Spleen (tissue), 7 donors: ENCODE measurements around a stretch of chr7.

DNA sequence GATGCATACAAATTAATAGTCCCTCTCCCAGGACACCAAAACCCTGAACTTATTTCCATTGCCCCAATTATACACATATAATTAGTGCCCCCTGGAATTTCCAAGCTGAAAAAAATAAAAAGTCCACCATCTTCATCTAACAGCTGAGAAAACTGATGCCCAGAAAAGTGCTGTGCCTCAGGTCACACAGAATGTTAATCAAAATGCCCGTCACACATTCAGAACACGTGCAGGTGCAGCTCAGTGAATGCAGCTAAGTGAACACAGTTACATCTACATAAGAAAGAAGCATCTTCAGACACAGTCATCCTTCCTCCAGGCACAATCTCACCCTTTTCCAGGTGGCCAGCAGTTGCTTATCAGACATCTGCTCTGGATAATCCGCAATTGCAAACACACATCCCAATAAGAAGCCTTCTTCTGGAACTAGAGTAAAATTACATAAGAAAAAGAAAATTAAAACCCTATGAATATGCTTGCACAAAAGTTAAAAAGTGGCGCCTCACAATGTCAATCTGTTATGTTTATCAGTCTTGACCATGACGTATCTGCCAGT, 35.4 kb downstream of the PAXIP1 start:
- PRO-cap, 4 experiments = no peak in any of the 4 experiments
- RAMPAGE, long total RNA, 4 experiments = no peak in any of the 4 experiments

- PRO-cap, 4 experiments = no peak in any of the 4 experiments
- RAMPAGE, long total RNA, 4 experiments = no peak in any of the 4 experiments
Observed at GRCh38 chr7:155071129-155071794, 1.1 kb downstream of the HTR5A start.

DNA sequence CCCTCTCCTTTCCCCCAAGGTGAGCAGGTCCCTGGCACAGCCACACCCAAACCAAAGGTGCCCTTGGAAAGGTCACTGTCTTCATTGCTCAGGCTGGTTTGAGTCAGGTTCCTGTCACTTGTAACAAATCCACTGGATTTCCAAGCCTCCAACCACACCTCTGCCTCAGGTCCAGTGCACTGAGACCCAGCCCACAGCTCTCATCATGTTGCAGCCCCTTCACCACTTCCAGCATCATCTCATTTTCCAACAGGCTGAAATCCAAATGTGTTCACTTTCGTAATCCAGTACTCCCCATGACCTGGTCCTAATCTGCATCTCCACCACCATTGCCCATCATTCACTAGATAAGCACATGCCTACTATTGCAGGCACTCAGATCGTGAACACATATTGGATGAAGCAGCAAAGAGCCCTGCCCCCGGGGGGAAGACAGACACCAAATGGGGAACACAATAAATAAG, 76.2 kb upstream of the INSIG1 start:
- PRO-cap, 4 experiments = no peak in any of the 4 experiments
- RAMPAGE, long total RNA, 4 experiments = no peak in any of the 4 experiments

- PRO-cap, 4 experiments = no peak in any of the 4 experiments
- RAMPAGE, long total RNA, 4 experiments = no peak in any of the 4 experiments
Observed at GRCh38 chr7:155227875-155228322, 69.8 kb upstream of the INSIG1 start.

- PRO-cap, 4 experiments = no peak in any of the 4 experiments
- RAMPAGE, long total RNA, 4 experiments = no peak in any of the 4 experiments
Observed at GRCh38 chr7:155239458-155239966, 58.2 kb upstream of the INSIG1 start.

GRCh38 chr7:155244484-155245018, 53.1 kb upstream of the INSIG1 start:
- PRO-cap, 4 experiments = no peak in any of the 4 experiments
- RAMPAGE, long total RNA, 4 experiments = no peak in any of the 4 experiments

- PRO-cap, 4 experiments = no peak in any of the 4 experiments
- RAMPAGE, long total RNA, 4 experiments = no peak in any of the 4 experiments
Observed at GRCh38 chr7:155253903-155254404, 43.7 kb upstream of the INSIG1 start.

- PRO-cap, 4 experiments = no peak in any of the 4 experiments
- RAMPAGE, long total RNA, 4 experiments = no peak in any of the 4 experiments
Observed at GRCh38 chr7:155273574-155273950, 24.1 kb upstream of the INSIG1 start.

DNA sequence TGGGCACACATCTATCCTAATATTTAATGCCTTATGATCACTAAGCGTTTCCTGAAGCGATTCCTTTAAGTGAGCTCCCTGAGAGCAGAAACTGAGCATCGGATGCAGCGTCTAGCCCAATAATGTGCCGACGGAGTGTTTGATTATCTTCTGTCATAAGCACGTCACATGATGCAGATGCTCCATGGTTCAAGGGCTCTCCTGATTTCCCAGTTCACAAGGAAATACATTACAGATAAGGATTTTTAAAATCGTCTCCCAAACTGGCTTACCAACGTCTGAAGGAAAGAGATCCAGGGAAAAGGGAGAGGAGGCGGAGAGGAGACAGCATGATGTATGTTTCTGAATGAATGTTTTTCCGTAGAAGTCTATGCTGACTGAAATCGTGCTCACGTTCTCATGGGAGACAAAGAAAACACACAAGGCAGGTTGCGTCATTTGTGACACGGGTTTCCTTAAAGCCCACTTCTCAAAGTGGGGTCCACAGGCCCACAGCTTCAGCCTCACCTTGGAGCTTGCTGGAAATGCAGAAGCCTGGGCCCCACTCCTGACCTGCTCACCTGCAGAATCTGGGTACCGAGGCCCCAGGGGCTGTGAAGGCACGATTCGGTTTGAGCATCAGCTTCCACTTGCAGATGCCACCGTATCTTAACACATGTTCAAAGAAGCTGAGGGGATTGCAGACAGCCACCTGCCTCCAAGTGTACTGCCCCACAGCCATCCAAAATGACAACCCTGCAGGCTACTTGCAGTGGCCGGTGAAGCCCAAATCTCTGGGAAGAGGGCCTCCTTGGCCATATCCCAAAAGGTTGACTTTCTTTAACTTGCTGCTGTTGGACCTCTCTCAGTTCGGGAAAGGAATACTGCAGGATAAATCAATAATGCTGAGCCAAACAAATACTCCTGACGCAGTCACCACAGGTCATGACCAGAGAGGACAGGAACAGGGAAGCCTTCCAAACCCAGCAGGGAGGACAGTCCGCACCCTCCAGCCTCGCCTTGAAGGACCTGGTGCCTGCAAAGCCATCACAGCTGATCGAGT, 21.3 kb upstream of the INSIG1 start:
- PRO-cap, 4 experiments = no peak in any of the 4 experiments
- RAMPAGE, long total RNA, 4 experiments = no peak in any of the 4 experiments

DNA sequence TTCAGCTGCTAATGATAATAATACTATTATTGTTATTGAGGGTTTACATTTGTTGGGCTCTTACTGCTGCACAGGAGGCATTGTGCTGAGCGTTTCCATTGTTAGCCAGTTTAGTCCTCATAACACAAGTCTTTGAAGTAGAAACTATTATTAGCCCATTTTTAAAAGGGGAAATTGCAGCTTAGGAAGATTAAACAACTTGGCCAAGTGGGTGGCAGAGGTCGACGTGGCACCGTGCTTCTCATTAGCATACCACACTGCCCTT, 8.8 kb downstream of the INSIG1 start:
- PRO-cap, 4 experiments = no peak in any of the 4 experiments
- RAMPAGE, long total RNA, 4 experiments = no peak in any of the 4 experiments

GRCh38 chr7:155333815-155334107, 36.1 kb downstream of the INSIG1 start:
- PRO-cap, 4 experiments = no peak in any of the 4 experiments
- RAMPAGE, long total RNA, 4 experiments = no peak in any of the 4 experiments

DNA sequence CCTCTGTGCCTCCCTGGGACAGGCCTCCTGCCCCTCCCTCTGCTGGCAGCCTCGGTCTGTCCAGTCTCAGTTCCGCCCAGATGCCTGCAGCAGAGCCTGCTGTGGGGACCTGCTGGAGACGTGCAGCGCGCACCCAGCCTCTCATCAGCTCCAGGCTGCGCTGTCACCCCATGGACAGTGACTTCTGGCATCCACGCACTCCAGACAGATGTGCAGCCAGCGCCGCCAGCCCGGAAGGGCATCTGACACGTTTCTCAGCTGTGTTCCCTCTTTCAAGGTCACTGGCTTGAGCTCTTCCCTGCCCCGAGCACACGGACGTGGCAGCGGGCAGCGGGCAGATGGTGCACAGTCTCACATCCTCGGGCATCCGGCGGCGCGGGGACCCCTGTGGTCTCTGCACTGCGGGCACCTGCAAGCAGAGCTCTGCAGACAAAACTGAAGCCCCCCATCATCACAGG, 60.7 kb downstream of the INSIG1 start:
- PRO-cap, 4 experiments = no peak in any of the 4 experiments
- RAMPAGE, long total RNA, 4 experiments = no peak in any of the 4 experiments

GRCh38 chr7:155374320-155374670, 76.6 kb downstream of the INSIG1 start:
- PRO-cap, 4 experiments = no peak in any of the 4 experiments
- RAMPAGE, long total RNA, 4 experiments = no peak in any of the 4 experiments

GRCh38 chr7:155410474-155410824, 47.5 kb upstream of the EN2 start:
- PRO-cap, 4 experiments = no peak in any of the 4 experiments
- RAMPAGE, long total RNA, 4 experiments = no peak in any of the 4 experiments

DNA sequence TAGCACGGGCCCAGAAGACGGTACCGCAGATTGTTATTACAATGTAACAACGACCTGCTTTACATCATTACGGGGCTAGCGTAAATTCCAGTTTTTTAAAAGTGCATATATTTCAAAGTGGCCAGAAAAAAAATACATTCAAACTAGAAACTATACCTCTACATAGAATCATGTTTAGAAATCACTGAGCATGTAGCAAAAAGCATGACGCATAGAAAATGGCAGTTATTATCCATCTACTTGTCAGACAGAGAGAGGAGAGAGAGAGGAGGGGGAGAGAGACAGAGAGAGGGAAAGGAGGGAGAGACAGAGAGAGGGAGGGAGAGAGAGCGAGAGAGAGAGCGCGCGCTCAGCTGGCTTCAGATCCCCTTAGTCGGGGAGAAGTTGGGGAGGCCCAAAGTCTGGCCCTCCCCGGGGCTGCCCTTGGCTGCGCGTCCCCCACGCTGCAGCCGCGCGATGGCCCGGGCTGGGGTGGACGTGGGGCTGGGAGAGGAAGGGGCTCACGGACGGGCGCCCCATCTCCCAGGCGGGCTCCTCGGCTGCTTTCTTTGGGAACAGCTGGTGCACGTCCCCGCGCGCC, 37.1 kb downstream of the CNPY1 start:
- PRO-cap, 4 experiments = no peak in any of the 4 experiments
- RAMPAGE, long total RNA, 4 experiments = no peak in any of the 4 experiments

DNA sequence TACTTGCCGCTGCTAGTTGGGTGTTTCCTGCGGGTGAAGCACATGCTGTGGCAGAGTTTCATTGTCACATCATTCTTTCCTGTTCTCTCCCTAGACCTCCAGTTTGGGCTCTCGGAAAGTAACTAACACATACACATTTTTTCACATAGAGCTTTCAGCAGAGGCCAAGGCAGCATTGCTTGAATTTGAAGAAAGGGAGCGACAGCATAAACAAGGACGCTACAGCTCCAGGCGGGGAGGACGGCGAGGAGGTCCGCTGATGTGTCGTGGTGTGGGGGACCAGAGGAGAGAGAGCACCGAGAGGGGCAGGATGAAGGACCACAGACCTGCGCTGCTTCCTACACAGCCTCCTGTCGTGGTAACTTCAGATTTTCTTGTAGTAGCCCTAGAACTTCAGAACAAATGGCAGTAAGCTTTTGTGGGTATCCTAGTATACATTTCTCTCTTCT, 62.3 kb downstream of the RBM33 start:
- PRO-cap, 4 experiments = no peak in any of the 4 experiments
- RAMPAGE, long total RNA, 4 experiments = no peak in any of the 4 experiments

- PRO-cap, 4 experiments = no peak in any of the 4 experiments
- RAMPAGE, long total RNA, 4 experiments = no peak in any of the 4 experiments
Observed at GRCh38 chr7:155730077-155730771, 82.0 kb downstream of the SHH start.

DNA sequence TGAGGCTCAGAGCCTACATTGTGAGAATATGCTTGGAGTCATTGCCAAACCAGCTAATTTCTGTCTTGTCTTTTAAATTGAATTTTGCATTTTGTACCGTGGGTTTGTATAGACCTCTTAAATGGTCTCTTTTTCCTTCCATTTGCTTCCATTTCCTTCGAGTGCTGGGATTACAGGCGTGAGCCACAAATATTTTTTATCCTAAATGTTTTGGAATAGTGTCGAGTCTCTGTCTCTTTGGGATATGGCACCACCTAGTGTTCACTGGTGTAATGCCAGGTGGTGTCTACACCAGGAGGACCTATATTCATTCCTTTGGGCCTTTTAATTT, 44.0 kb downstream of the SHH start:
- PRO-cap, 4 experiments = no peak in any of the 4 experiments
- RAMPAGE, long total RNA, 4 experiments = no peak in any of the 4 experiments

- PRO-cap, 4 experiments = no peak in any of the 4 experiments
- RAMPAGE, long total RNA, 4 experiments = no peak in any of the 4 experiments
Observed at GRCh38 chr7:155951419-155952172, 139.3 kb upstream of the SHH start.

DNA sequence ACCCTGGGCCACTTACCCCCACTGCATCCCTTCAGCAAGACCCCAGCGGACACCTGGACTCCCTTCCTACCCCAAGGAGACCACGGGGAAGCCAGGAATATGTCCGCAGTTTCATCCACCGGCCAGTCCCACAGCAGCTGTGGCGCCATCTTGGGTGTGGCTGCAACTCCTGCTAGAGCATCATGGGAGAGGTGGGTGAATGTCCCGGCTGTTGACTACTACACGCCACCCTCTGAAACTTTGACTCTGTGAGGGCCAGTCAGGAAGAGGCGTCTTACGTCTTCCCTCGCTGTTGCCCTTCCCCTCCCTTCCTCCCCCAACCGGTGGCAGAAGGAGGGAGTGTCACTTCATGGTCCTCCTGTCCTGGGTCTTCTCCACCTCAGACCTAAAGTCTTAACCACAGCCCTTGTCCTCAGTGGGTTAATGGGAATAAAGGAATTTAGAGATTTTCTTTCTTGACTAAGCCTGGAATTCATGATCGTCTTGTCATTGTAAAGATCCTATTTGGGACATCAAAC, 238.2 kb upstream of the RNF32 start:
- PRO-cap, 4 experiments = no peak in any of the 4 experiments
- RAMPAGE, long total RNA, 4 experiments = no peak in any of the 4 experiments